ENCODE measurements around the genes DENND2C and NRAS.

GRCh38 chr1:113449379-113450310, 59.3 kb downstream of the MAGI3 start:
- PRO-cap = no peak

DNA sequence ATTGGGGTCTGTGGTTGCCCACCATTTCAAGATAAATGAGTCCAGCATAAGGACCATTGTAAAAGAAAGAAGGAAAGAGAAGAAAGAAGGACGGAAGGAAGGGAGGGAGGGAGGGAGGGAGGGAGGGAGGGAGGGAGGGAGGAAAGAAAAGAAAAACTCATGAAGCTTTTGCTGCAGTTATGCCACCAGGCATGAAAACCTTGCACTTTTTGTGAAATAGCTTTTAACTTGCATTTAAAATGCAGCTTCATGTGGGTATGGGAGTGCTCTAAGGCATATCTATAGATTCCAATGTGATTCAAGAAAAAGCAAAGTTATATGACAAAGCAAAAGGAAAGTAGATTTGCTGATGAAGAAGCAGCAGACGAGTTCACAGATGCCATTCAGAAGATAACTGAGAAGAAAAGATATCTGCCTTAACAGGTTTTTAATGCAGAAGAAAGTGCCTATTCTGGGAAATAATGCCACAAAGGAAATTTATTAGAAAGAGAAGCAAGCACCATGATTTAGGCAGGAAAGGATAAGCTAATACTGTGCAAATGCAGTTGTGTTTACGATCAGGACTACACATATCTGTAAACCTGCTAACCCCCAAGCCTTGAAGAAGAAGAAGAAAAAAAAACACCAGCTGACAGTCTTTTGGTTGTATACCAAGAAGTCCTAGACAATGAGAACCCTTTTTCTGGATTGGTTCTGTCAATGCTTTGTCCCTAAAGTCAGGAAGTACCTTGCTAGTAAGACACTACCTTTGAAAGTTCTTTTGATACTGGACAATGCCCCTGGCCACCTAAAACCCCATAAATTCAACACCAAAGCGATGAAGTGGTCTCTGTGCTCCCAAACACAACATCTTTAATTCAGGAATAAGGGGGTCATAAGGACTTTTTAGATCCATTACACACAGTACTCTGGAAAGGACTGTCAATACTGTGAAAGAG, 68.0 kb downstream of the PHTF1 start:
- PRO-cap = no peak

GRCh38 chr1:113784114-113784396, 24.8 kb upstream of the PHTF1 start:
- PRO-cap = no peak

DNA sequence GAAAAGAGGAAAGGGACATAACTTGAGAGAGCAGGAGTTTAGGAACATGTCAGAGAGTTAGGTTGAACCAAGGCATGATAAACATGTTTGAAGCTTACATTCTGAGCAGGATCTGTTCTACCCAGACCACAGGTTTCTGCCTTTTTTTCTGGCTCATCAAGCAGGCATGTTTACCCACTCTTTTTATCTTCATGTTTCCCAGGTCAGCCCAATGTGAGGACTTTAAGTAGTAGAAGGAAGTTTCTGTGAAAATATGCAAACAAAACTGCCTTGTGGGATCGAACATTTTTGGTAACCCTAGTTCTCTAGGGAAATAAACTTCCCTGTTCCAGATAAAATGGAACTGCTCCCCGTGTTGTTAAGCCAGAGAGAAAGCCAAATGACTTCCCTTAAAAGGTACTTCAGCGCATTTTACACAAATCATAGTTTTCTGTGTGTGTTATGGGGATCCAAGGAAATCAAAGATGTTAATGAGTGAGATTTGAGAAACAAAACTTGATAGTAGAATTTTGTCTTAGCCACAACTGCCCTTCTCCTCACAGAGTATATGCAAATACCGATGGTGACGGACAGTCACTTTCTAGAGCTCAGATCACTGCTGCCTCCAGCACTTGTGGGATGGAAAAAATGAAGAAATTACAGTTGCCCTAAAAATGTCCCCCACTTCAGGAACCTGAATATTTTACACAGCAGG, 831 bp upstream of the HIPK1 start:
- PRO-cap = no peak

- PRO-cap = no peak
Observed at GRCh38 chr1:113930815-113931226, 1.7 kb downstream of the HIPK1 start.

DNA sequence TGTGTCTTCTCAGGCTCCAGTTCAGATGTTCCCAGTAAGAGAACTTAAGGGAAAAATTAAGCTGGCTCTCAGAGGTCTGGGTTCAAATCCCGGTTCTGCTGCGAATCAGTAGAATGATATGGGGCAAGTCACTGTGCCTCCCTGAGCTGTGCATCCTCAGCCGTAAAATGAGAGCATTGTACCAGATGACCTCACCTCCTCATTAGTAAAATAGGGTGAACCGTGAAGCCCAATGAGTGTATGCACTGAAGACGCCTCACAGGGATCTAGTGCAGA, 36.1 kb downstream of the SYT6 start:
- PRO-cap = no peak

DNA sequence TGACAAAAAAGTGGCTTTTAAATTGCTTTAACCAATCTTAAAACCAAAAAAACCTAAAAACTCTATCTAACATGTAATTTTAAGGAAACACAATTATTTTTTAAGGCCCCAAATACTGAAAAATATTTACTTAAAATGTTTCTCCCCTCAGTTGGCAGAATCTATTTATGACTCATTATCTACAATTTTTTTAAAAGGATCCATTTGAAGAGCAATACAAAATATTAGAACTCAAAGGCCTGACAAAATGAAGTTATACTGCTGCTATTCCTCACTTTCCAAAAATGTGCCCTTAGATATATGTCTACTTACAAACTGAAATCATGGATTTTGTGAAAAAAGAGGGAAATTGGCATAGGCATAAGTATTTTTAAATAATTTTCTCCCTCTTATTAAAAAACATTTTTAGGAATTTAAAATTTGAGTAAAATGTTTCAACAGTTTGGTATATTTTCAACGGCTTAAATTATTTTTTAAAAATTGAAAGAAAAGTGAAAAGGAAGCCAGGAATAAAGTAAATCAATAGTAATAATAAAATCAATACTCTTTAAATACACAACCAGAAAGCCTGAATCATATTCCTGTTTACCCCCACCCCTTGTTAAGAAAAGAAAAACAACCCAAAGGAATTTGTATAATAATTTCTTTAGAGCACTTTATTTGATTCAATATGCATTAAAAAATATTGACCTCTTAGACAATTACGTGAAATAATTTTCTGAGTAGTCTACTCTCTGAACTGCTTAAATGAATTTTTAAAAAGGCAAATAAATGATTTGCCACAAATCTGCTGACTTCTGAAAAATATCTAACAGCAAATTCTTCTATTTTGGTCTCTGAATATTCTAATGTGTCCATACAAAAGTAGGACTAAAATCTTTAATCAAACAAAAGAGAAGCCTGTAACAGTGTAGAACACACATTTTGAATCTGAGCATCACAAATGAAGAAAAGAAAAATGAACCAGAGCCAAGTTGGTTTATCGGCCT, 115.4 kb downstream of the TRIM33 start:
- PRO-cap = no peak

DNA sequence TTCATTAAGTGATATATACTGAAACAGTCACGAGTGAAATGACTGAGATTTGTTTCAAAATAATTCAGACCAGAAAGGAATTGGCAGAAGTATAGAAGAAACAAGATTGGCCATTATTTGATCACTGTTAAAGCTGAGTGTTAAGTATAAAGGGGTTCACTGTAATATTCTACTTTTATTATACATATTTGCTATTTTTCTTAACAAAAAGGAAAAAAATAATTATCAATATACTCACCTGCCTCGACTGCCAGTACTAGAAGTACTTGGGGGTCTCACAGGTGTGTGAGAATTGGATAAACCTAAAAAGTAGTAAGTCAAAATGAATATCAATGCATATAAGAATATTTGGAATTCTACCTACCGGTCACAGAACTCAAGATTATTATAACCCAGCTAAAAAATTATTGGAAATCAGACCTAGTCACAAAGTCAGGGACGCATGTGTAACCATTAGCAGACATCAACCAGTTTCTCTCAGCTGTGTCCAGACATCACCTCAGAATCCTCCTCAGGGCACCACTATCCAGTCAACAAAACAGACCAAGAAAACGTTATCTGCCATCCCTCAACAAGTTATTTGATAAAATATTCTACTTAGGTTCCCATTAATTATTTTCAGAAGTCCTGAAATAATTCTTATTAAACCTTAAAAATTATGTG, 102.4 kb downstream of the TRIM33 start:
- PRO-cap = no peak

- PRO-cap = no peak
Observed at GRCh38 chr1:114419157-114419478, 91.9 kb downstream of the TRIM33 start.

GRCh38 chr1:114420207-114420986, 90.6 kb downstream of the TRIM33 start:
- PRO-cap = no peak

- PRO-cap = no peak
Observed at GRCh38 chr1:114425333-114425880, 85.6 kb downstream of the TRIM33 start.

GRCh38 chr1:114669559-114670346, at the start of gene DENND2C:
TSS of gene DENND2C (minus strand) at chr1:114670049.
- PRO-cap = no peak

DNA sequence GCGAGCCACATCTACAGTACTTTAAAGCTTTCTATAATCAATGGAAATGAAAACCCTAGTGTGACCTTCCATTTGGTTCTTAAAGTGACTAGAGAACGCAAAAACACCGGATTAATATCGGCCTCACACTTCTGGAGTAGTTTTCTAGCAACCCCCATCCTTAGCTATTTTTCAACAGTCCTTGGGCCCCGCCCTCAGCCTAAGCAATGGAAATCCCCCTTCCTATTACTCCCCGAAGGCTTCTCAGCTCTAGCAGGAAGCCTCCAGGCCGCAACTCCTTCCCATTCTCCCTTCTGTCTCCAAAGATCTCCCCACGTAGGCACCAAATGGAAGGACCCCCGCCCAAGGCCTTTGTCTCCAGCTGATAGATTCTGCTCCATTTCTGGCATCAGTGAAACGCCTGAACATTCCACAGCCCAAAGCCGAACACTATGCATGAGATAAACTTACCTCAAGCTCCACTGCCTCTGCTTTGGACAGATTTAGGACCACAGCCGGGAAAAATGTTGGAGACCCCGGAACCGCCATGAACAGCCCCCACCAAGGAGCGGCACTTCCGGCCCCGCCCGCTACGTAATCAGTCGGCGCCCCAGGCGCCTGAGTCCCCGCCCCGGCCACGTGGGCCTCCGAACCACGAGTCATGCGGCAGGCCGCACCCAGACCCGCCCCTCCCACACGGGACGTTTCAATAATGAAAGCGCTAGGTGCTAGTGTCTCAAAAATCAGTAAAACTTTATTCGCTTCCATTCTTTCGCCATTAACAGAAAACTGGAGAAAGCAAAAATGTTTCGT, at the start of gene NRAS:
NRAS (minus strand) TSS at position 564 of the 792 bp plus-strand sequence.
- PRO-cap = unidirectional peak, plus-strand start at position 246 of the sequence; unidirectional peak, minus-strand start at position 474 of the sequence; unidirectional peak, minus-strand start at position 552 of the sequence

GRCh38 chr1:114723657-114724182, 7.1 kb upstream of the NRAS start:
- PRO-cap = no peak

DNA sequence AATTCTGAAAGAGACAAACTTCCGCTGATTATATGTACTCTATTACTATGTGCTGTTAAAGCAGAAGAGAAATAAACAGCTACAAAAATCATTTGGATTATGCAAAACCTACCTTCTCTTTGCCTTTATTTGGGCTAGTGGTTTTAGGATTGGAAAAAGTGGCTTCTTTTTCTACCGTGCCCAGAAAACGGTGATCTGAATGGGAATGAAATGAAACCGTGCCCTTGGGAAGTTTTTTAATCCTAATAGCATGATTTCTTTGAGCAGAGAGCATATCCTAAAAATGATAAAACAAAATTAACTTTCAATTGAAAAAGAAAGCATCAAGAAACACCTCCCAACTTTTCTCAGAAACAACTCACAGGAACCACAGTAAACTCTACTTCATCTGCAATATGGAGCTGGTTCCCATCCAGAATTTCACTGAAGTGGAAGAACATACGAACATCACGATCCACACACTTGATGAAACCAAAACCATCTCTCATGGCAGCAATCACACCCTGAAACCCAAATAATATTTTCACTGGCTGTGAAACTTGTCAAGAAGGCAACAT, 13.7 kb upstream of the NRAS start:
- PRO-cap = no peak

DNA sequence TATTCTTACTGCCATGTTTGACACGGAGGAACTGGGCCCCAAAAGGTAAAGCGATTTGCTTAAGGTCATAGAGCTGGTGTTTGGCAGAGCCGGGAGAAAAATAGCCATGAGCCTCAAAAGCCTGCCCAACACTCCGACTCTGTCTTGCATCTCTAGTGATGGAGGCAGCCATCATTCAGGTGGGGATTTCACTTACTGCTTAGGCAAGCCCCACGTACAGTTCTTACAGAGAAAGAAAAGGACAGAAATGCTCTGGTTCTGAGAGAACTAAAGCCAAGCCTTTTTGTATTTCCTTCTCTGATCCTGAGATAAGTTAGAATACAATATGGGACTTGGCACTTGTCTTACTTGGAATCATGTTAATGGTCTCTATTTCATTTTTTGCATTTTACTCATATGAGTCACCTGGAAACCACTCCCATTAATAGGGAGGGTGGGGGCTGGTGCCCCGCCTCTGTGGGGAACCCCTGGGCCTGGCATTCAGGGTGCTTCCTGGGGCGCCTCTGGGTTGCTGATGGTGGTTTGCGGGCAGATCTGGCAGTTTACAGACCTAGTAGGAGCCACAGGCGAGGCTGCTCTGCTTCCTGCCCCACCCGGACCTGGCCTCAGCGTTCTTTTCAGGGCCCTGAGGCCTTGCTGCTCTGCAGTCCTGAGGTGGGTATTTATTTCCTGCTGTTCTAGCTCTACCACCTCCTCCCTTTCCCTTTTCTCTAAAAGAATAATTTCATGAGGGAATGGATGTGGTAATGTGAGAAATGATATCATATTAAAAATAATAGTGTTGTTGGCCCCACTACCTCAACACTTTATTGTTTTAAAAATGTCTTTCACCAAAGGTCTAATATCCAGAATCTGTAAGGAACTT, 26.7 kb downstream of the TSPAN2 start:
- PRO-cap = no peak

DNA sequence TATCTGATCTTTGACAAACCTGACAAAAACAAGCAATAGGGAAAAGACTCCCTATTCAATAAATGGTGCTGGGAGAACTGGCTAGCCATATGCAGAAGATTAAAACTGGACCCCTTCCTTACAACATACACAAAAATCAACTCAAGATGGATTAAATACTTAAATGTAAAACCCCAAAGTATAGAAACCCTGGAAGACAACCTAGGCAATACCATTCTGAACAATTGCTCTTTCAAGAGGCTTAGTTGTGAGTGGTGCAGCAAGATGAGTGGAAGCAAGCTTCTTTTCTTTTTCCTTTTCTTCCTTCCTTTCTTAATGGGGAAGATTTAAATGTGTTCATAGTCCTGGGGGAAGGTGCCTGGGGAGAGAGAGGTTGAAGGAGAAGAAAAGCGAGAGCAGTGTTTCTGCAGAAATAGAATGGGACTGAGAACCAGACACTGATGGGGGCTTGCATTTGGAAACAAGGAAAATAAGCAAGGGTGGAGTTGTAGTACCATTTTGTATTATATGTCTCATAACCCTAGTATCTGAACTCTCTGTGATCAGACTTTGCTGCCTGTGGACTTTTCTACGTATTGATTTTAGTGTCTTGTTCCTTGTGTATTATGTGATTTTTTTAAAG, 8.9 kb upstream of the TSPAN2 start:
- PRO-cap = no peak

DNA sequence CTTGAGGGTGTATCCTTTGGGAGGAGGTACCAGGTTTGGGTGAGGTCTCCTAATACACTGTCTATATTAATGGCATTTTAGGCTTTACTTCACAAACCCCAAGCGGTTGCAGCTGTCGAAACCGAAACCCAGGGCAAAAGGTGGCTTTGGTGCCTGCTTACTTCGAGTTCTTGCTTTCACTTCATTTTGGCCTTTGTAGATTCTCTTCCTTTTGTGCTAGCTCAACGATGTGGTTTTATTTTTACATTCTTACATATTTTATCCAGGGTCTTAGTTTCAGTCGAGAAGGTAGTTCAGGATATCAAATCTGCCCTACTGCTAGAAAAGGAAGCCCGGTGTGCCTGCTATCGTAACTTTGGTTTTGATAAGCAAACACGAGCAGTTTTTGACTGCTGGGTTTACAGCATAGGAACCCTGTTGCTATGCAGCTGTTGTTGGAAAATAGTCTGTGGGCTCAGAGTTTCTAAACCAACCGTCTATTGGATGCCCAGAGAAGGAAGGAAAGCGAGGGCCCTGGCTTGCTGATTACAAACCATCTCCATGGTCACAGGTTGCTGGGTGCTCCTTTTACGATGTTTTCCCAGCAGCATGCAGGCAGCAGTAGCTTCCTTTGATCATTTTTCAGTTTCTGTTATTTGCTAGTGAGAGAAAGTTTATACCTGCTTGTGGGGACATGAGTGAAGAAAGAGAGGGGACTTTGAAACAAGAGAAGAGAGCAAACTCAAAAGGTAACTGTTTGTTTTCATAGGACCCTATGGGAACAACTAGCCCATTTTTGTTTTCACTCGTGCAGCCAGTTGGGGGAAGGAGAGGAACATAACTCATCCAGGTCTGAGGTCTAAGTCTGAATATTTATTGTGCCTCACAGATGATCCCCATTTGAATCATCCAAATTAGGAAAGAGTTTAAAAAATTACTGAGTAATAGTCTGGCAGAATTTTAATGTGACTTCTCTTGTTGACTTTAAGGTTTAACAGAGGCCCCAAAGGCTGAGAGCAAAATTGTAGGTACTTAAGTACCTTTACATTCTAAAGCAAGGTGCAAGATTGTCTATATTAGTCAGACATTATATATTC, 10.1 kb upstream of the TSPAN2 start:
- PRO-cap = no peak

DNA sequence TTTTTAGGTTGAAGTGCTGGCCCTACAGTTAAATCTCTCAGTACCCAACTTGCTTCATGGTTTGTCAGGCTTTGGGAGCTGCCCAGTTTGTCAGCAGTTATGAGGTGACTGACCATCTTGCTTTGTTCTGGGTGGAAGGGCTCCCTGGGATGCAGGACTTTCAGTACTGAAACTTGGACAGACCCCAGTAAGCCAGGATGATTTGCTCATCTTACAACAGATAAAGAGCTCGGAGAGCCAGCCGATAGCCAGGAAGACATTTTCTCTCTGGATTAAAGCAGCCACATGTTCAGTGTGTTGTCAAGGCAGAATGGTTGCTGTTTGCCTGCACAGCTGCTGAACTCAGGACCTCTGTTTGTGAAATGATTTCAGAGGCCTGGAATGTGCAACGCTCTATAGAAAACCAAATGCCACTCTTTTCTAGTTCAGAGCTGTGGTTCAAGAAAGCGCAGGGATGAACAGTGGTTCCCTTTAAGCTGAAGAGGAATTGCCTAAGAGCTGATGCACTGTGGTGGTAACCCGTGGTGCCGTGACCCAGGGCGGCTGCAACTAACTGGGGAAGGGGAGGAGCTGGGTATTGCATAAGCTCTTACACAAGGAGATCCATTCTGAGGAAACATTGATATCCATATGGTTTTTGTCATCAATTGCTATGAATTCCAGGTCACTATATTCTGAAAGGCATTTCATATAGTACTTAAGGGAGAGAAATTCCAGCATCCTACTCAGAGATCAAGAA, 40.7 kb downstream of the CASQ2 start:
- PRO-cap = no peak

GRCh38 chr1:116287490-116287926, 85.5 kb upstream of the ATP1A1 start:
- PRO-cap = no peak

Data from mesothelial cell of epicardium (in vitro differentiated cells).